ENCODE measurements around the genes AK4 and SERBP1.

DNA sequence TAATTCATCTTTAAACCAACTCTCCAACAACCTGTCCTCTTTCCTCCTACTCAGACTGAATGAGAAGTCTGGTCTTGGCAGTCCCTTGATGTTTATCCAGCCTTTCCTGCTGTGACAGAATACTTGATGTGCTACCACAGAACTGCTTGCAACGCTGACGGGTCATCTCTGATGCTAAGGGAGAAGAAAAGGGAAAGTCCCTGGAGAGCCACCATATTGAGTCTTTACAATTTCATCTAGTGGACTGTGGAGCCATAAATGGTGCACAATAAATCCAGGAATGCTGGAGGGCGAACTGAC is 30.8 kb downstream of the JAK1 start:
- PRO-cap, result no peak

DNA sequence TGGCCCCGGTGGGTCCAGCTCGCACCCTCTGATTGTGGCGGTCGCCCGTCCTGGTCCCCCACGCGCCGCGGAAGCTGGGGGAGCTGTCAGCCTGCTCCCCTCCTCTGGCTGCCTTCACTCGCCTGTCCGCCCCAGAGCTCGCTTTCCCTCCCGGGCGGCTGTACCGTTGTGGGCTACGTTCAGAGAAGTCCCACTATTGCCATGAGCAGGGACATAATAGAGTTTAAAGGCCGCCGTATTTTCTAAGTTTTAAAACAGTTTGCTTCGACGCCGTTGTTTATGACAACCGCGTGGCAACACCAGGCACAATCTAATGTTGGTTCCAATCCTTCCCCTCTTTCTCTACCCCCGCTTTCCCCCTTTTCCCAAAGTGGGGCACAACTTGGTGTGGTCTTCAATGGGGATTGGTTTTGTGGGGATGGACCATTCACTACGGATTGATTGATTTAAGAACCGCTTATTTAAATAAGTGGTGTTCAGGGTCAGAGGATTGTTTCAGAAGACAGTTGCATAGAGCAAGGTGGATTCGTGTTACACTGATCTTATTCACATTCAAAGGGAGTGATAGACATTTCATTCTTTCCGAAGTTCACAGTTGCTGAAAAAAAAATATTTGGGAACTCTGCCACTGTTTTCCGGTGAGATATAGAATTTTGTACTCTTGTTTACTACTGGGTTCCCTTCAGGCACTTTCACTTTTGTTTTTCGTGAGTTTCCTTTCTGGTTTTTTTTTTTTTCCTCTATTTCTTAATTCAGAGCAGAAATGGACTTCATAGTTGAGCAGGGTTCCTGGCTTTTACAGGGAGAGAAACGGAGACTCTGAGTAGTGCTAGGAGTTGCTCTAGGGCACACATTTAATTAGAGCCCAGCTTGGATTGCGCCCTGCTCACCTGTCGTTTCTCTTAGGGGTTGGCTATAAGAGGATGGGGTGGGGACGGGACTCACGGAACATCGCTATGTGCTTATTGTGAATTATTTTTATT is 79.7 kb upstream of the AK4 start:
- PRO-cap, result bidirectional peak, plus-strand start at position 61 of the sequence, minus-strand start at position 36 of the sequence; bidirectional peak, plus-strand start at position 150 of the sequence, minus-strand start at position 168 of the sequence; bidirectional peak, plus-strand start at position 456 of the sequence, minus-strand start at position 312 of the sequence

DNA sequence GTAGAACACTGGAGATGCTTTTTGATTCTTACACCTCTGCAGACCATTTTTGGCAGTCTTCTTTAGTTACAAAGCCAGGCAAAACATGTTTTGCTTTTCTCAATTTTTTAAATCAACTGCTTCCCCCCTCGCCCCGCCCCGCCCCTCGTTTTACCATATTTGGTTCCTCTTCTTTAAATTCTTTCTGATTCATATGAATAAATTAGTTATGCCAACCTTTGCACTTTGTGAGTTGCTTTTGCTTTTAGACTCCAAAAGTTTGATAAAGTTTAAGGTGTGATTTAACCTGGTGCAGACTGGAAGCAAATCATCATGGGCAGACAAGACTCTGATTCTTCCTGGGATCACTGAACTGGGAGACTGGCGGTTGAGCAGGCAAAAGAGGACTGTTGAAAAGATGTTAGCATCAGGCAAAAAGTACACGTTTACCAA is 78.7 kb upstream of the AK4 start:
- PRO-cap, result no peak

GRCh38 chr1:65147421-65148368 is at the start of gene AK4:
AK4 (plus strand) TSS chr1:65148203.
- PRO-cap, result unidirectional peak, plus-strand start at chr1:65147622

GRCh38 chr1:65253961-65254230 is 55.4 kb upstream of the DNAJC6 start:
- PRO-cap, result no peak

GRCh38 chr1:65394514-65395093 is 25.9 kb upstream of the LEPR start:
- PRO-cap, result no peak

GRCh38 chr1:65421666-65422213 is 1.3 kb downstream of the LEPR start:
- PRO-cap, result no peak

- PRO-cap, result no peak
Observed at GRCh38 chr1:65691868-65692302, 100.8 kb upstream of the PDE4B start.

- PRO-cap, result no peak
Observed at GRCh38 chr1:66271825-66272575, 262.0 kb upstream of the SGIP1 start.

- PRO-cap, result bidirectional peak, plus-strand start at chr1:66340185, minus-strand start at chr1:66340213
Observed at GRCh38 chr1:66339918-66340490, 193.9 kb upstream of the SGIP1 start.

GRCh38 chr1:66350016-66350731 is 183.8 kb upstream of the SGIP1 start:
- PRO-cap, result no peak

DNA sequence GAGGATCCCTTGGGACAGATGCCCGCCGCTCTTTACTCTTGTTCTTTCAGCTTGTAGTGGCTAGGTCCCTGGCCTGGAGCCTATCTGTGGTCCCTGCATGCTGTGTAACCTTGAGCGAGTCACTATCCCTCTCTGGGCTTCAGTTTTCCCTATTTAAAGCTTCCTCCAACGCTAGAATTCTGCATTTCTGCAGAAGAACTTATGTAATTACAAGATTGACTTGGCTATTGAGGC is 769 bp downstream of the MIER1 start:
- PRO-cap, result no peak

- PRO-cap, result no peak
Observed at GRCh38 chr1:66934267-66935125, 9.7 kb downstream of the MIER1 start.

DNA sequence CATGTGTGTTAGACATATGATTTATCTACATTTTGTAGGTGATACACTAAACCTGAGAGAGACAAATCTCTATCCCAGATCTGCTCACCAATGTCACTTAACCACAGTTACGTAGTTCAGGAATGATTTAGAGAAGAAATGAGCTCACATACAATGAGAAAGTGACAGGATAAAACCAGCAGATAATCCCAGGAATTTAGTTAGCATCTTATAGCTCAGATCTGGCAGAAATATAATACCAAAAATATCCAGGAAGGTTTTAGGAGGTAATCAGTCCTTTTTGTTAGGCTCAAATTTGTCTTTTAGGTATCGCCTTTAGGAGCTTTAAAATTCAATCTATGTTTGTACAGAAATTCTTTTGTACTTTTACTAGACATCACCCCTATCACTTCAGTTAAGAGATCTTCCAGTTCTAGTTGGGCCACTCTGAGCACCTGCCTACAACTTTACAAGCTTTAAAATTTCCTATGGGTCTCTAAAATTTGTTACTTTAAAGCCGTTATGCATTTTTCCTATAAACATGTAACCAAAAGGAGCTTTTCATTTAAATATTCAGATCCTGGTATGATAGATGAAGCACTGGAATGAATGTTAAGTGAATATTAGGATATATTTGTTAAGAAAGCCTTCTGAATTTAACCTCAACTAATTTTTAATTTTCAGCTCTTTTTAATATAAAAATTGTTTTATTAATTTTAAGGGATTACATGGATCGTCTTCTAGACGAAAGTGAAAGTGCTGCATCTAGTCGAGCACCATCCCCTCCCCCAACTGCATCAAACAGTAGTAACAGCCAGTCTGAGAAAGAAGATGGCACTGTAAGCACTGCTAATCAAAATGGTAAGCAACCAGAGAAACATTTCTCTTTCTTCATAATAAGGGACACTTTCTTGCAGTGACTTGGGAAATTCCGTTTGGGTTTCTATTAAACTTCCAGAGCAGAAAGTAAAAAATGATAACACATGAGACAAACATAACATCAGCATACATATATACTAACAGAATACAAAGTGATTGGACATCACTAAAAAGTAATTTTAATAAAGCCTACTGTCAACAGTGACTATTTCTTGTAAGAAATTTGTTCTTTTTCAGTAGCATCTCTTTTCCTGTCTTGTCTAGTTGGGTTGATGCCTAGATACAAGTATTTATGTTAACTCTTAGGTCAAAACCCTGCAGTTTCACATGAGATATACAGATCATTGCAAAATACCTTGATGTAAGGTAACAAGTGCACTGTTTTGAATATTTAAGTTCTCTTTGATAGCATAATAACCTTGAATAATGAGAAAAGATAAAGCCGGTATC is 56.7 kb downstream of the MIER1 start:
- PRO-cap, result no peak

GRCh38 chr1:67272584-67272783 is 35.2 kb upstream of the IL12RB2 start:
- PRO-cap, result no peak

DNA sequence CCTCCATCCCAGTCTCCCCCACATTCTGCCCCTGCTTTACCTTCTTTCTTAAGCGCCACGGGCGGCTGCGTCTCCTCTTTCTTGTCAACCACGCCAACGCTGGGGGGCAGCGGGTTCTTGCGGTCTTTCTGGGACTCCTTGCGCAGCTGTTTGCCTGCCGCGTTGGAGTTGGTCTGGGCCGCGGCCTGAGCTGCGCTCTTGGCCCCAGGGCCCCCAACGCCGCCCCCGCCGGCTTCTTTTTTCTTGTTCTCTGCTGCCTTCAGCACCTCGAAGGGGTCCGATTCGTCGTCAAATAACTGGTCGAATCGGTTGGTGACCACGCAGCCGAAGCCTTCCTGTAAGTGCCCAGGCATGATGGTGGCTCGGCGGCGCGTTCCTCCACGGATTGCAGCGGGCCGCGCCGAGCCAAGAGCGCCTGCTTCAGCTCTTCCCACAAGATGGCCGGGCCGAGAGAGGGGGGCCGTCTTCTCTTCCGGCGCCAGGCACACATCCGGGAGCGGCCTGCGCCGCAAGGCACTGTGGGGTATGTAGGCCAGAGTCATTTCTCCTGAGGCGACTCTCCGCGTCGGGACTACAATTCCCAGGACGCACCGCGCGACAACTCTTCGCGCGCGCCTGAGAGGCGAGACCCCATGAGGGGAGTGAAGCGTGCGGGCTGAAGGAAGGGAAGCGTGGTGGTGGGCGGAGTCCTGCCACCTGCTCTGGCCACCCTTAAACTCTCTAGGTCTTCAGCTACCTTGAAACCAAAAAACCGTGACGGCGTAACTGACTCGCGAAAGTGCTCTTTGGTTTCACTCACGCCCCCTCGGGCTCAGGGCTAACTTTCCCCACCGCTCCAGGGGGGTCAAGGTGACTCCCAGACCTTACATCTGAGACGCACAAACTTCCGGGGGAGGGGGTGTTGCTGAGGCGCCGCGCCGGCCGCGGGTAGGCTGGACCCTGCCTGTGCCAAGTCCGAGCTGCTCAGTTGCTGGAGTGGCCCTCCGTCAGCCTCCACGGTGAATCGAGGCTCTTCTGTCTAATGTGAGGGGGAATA is at the start of gene SERBP1:
Gene SERBP1 (minus strand): TSS at position 455 of the 1,036 bp plus-strand sequence.
- PRO-cap, result bidirectional peak, plus-strand start at position 633 of the sequence, minus-strand start at position 439 of the sequence; bidirectional peak, plus-strand start at position 966 of the sequence, minus-strand start at position 1,005 of the sequence

DNA sequence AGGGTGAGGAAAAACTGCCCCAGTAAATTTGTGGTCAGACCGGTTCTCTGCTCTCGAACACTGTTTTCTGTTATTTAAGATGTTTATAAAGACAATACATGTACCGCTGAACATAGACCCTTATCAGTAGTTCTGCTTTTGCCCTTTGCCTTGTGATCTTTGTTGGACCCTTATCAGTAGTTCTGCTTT is 83.6 kb upstream of the SERBP1 start:
- PRO-cap, result no peak

- PRO-cap, result no peak
Observed at GRCh38 chr1:67522565-67523384, 92.6 kb upstream of the SERBP1 start.

GRCh38 chr1:67646557-67647192 is 38.3 kb upstream of the GADD45A start:
- PRO-cap, result bidirectional peak, plus-strand start at chr1:67647029, minus-strand start at chr1:67646911

- PRO-cap, result no peak
Observed at GRCh38 chr1:67674476-67675212, 10.4 kb upstream of the GADD45A start.

All from neural crest cell (in vitro differentiated cells).